Choroid plexus epithelial cell (primary cell): ENCODE results near the gene TMEM235.

GRCh38 chr17:78140253-78141227, 5.6 kb upstream of the C17orf99 start:
- RRBS = 47% methylated on average over 13 of the region's 64 CpGs

DNA sequence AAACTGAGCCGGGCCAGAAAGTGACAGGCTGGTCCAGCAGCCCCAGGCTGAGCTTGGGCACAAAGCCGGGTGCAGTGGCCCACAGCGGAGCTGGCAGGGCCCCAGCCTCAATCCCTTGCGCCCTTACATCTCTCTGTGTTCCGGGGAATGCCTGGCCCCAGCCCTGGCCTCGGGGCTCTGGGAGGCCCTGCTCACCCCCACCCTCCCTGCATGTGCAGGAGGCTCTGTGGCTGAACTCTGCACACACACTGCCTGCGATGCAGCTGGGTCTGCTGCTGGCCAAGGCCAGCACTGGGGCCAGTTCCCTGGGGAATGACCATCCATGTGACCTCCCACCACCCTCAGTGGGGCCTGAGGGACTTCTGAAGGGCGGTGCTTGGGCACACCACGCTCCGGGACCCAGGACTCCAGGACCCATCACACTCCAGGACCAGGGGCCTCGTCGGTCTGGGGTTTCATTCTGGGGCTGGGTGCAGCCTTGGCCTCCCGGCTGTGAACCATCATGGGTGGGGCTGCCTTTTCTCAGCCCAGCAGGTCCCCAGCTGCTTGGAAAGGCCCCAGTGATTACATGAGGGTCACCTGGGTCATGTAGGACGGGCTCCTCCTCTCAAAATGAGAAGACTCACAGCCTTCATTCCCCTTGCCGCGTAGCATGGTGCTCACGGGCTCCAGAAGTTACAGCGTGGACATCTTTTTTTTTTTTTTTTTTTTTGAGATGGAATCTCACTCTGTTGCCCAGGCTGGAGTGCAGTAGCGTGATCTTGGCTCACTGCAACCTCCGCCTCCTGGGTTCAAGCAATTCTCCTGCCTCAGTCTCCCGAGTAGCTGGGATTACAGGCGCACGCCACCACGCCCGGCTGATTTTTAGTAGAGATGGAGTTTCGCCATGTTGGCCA, 835 bp upstream of the C17orf99 start:
- RRBS = 43% methylated on average over 7 of the region's 26 CpGs

DNA sequence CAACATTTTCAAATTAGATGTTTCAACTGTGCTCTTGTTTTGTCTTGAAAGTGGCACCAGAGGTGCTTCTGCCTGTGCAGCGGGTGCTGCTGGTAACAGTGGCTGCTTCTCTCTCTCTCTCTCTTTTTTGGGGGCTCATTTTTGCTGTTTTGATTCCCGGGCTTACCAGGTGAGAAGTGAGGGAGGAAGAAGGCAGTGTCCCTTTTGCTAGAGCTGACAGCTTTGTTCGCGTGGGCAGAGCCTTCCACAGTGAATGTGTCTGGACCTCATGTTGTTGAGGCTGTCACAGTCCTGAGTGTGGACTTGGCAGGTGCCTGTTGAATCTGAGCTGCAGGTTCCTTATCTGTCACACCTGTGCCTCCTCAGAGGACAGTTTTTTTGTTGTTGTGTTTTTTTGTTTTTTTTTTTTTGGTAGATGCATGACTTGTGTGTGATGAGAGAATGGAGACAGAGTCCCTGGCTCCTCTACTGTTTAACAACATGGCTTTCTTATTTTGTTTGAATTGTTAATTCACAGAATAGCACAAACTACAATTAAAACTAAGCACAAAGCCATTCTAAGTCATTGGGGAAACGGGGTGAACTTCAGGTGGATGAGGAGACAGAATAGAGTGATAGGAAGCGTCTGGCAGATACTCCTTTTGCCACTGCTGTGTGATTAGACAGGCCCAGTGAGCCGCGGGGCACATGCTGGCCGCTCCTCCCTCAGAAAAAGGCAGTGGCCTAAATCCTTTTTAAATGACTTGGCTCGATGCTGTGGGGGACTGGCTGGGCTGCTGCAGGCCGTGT, 7.6 kb upstream of the TMEM235 start:
- RRBS = no CpG with 5 or more reads among the region's 11 CpGs

- RRBS = 7% methylated on average over 27 of the region's 91 CpGs
Observed at GRCh38 chr17:78231570-78232649, at the start of gene TMEM235. TSS of gene TMEM235 (plus strand) at chr17:78231631.

GRCh38 chr17:78262987-78263897, 31.8 kb downstream of the TMEM235 start:
- RRBS = 10% methylated on average over 7 of the region's 27 CpGs

GRCh38 chr17:78268873-78270080, 37.8 kb downstream of the TMEM235 start:
- RRBS = 19% methylated on average over 11 of the region's 39 CpGs

- RRBS = no CpG with 5 or more reads among the region's 12 CpGs
Observed at GRCh38 chr17:78317417-78318109, 42.3 kb downstream of the SOCS3 start.

GRCh38 chr17:78328899-78329952, 30.7 kb downstream of the SOCS3 start:
- RRBS = 2% methylated on average over 5 of the region's 15 CpGs

- RRBS = 5% methylated on average over 4 of the region's 17 CpGs
Observed at GRCh38 chr17:78337283-78338056, 22.4 kb downstream of the SOCS3 start.

DNA sequence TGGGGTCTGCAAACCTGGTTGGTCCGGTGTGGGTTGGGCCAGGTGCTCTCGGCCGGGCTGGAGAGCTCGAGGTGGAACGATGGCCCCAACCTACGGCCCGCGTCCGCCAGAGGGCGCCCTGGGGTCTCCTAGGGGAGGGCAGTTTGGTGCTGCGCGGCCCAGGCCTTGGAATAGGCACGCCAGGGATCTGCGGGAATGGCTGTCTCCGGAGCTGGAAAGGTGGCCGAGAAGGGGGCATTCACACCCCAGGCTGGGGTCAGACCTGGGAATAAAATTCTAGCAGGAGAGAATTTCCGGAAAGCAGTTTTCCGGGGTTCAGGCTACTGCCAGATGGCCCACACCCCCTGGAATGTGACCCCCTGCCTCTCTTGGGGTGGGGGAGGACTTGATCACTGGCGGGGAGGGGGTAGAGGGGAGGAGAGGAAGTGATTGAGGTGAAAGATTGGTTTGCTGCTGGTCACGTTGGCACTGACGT, 1.0 kb upstream of the SOCS3 start:
- RRBS = 8% methylated on average over 3 of the region's 21 CpGs

DNA sequence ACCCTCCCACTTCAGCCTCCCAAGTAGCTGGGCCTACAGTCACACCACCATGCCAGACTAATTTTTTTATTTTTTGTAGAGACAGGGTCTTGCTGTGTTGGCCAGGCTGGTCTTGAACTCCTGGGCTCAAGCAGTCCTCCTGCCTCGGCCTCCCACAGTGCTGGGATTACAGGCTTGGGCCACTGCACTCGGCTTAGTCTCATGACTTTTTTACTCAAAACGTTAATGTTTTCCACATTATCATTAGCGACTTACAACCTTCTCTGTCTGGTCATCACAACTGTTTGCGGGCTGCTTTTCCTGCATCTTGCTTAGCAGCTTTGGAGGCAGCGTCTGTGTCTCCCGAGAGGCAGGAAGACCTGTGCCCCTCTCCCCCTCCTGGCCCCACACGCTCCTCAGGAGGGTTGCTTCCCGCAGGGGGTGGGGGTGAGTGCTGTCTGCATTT, 52.6 kb downstream of the PGS1 start:
- RRBS = no CpG with 5 or more reads among the region's 9 CpGs

DNA sequence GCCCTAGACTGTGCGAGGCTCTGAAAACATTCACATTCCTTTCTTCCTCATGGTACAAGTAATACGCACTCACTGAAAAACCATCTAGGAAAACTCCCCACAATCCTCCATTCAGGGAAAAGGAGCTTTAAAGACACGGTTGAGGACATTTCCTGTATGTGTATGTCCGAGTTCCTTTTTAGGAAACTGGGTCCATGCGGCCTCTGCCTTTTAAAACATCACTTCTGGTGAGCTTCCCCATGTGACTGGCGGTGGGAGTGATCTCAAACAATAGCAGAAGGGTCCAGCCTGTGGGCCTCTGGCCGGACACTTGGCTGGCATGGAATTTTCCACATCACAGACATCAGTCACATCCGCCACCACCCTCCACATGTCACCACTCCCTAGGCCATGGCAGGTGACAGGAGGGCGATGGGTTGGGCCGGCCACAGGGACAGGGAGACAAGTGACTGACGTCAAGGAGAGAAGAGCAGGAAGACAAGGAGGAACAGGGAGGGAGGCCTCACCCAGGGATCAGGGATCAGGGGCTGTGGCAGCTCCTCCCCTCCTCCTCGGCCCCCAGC, 83.8 kb downstream of the DNAH17 start:
- RRBS = no CpG with 5 or more reads among the region's 12 CpGs

DNA sequence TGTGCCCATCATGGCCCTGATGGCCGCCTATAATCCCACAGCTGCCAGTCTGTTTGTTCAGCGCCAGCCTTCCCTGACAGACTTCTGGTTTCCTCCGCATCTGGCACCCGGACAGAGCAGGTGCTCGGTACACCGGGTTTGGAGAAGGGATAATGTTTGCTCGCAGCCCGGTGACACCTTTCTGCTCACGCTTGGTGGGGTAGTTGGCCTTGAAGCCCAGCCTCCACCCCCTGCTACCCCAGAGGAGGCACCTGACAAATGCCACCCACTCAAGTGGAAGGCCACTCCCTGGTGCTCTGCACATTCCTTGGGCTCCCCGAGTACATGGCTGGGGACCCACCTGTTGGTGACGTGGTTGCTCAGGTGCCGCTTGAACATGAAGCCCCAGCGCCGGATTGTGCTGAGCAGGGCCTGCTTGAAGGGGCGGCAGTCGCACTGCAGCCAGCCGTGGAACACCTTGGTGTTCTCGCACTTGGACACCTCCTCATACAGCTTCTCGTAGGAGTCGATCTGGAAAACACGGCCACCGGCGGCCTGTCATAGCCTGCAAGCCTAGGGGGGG, 47.1 kb downstream of the DNAH17 start:
- RRBS = 67% methylated on average over 1 of the region's 23 CpGs

DNA sequence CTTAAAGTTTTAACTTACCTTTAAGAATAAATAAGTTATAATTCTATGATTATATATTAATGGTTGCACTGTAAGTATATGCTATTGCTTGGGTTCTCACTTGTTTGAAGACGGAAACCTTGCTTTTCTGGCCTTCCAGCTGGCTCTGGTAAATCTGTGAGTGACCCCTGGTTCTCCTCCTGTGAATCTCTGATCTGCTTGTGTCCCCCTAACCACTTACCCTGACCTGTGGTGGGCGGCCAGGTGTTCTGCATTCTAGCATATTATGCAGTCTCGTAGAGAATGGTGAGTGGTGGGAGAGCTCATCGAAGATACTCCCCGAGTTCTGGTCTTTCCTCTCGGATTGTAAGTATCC, 95.8 kb downstream of the CYTH1 start:
- RRBS = no CpG with 5 or more reads among the region's 6 CpGs

- RRBS = no CpG with 5 or more reads among the region's 4 CpGs
Observed at GRCh38 chr17:78769323-78769684, 12.8 kb downstream of the CYTH1 start.

- RRBS = 2% methylated on average over 21 of the region's 33 CpGs
Observed at GRCh38 chr17:78782433-78782969, 428 bp upstream of the CYTH1 start.

DNA sequence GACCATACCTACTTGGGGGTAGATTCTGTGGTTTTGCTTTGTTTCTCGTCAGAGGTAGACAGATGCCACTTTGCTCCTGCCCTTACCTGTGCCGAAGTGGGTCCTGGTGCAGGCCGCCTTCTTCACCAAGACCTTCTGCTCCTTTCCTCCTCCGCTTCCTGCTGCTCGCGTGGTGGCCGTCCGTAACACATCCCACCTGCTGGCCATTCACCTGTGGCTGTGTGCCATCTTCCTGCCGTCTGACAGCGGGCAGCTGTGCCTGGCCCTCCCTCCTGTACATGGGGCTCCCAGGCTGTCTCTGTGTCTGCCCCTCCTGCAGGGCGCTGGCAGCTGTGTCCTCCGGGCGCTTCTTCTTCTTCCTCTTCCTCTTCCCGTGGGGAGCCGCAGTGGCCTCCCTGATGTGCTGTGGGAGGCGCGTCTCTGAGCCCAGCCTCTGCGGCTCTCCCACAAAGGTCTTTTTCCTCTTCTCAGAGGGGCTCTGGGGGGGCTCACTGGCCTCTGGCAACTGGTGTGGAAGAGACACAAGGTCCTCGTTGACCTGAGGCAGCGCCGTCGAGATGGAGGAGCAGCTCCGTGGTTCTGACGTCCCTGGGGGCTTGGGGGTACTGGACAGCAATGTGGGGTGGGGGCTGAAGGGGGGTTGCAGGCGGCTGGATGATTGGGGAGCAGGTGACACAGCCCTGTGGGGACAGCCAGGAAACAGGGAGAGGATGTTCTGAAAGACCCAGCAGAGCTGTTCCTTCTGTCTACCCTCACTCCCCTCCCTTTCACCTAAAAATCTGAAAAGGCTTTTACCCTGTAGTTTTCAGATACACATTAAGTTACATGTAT, 21.4 kb upstream of the CYTH1 start:
- RRBS = no CpG with 5 or more reads among the region's 25 CpGs

- RRBS = no CpG with 5 or more reads among the region's 21 CpGs
Observed at GRCh38 chr17:78827001-78827751, 13.4 kb downstream of the USP36 start.

GRCh38 chr17:78896255-78897212, 6.5 kb downstream of the CEP295NL start:
- RRBS = no CpG with 5 or more reads among the region's 30 CpGs

GRCh38 chr17:78899228-78900050, 3.6 kb downstream of the CEP295NL start:
- RRBS = no CpG with 5 or more reads among the region's 20 CpGs